Measurements from ENCODE around the gene TECPR2.

DNA sequence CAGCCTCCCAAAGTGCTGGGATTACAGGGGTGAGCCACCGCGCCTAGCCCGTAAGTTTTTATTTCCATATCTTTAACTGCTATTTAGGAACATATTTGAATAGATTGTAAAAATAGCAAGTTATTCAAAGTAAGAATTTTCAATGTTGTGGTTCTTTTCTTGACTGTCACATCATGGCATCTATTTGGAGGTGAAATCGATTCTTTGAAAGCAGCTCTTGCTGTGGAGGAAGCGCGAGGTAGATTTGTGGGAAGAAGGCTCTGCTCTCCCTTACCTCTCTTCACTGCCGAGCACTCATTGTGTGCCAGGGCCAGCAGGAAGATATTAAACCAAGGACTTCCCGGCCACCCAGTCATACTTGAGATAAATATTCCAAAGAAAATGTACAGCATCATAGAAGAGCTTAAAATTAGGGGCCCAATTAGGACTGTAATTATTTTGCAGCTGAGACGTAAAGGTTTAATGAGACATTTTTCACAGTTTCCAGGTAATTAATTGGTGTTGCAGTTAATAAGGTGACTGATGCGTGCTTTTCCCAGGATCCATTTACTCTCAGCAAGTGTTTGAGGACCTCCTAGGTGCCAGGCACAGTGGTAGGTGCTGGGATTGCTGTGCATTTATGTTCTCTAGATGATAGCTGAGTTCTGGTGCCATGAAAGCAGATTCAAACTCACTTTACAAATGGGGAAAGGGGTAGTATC, 89.2 kb upstream of the DYNC1H1 start:
- RRBS: no CpG with 5 or more reads among the region's 10 CpGs

DNA sequence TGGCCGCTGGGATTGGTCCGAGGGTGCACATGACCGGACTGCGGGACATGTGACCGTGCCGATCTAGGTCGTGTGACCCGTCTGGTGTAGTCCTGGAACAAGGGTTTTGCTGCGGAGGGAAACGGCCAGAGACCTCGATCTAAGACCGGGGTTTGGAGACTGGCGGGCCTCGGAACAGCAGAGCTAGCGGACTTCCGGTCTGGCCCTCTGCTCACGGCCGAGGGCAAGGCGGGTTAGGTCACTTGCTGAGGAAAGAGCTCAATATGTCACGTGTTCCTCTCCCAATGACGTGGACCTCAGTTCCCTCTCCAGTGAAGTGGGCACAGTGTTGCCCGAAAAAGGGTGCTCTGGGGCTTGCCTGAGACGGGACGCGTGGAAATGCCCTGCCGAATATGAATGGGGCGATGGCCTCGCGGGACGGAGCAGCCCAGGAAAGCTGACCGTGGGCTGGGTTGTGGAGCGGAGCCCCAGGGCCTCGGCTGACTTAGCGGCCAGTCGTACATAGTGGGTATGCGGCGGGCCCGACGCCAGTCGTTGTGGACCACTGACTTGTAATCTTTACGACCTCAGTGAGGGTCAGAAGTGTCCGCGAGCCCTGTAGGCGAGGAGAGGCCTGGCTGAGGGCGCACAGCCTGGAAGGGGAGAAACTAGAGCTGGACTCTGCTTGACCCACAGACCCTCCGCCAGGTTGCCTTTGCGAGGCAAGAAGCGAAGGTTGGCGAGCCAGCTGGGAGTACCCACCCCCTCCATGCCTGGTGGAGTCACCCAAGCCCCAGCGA, 15.9 kb upstream of the DYNC1H1 start:
- RRBS: 1% methylated on average over 5 of the region's 50 CpGs

DNA sequence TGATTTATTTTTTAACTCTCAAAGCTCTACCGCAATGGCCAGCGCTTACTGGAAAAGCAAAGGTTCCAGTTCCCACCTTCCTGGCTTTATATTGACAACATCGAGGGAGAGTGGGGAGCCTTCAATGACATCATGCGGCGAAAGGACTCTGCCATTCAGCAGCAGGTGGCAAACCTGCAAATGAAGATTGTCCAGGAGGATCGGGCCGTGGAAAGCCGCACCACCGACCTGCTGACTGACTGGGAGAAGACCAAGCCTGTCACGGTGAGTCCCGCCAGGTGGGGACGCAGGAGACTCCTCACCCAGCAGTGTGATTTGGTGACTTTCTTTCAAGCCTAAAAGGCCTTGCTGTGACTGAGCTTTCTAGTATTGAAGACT, 32.6 kb downstream of the DYNC1H1 start:
- RRBS: no CpG with 5 or more reads among the region's 12 CpGs

- RRBS: no CpG with 5 or more reads among the region's 11 CpGs
Measured at GRCh38 chr14:102084585-102085261, 2.1 kb downstream of the HSP90AA1 start.

GRCh38 chr14:102184578-102185084, 44.9 kb downstream of the WDR20 start:
- RRBS: no CpG with 5 or more reads among the region's 12 CpGs

DNA sequence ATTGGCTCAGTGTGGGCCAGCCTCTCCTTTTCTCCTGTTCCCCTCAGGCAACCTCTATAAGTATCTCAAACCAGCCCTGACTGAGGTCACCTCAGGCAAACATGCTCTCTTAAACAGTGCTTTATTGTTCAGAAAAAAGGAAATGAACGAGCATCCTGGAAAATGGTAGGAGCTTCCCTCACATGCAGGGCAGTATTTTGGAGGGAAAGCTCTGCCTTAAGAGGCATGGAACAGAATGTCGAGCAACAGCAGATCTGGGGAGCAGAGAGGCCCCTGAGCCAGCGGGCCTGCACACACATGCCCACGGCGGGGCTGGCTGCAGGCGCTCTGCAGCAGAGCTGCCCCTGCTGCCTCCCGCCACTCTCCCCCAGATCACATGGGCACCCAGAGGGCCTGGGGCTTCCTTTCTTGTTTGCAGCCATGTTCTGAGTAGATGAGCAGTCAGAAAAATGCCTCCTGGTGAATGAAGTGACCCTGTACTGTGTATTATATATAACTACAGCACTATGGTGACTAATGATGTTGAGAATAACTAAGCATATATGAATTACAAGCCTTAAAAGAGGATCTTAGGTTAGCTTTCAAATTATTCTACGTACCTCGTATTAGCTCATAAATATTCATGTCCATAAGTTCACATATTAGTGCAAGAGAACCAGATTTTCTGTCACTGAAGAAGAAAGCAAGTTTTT, 41.9 kb downstream of the MOK start:
- RRBS: no CpG with 5 or more reads among the region's 9 CpGs

DNA sequence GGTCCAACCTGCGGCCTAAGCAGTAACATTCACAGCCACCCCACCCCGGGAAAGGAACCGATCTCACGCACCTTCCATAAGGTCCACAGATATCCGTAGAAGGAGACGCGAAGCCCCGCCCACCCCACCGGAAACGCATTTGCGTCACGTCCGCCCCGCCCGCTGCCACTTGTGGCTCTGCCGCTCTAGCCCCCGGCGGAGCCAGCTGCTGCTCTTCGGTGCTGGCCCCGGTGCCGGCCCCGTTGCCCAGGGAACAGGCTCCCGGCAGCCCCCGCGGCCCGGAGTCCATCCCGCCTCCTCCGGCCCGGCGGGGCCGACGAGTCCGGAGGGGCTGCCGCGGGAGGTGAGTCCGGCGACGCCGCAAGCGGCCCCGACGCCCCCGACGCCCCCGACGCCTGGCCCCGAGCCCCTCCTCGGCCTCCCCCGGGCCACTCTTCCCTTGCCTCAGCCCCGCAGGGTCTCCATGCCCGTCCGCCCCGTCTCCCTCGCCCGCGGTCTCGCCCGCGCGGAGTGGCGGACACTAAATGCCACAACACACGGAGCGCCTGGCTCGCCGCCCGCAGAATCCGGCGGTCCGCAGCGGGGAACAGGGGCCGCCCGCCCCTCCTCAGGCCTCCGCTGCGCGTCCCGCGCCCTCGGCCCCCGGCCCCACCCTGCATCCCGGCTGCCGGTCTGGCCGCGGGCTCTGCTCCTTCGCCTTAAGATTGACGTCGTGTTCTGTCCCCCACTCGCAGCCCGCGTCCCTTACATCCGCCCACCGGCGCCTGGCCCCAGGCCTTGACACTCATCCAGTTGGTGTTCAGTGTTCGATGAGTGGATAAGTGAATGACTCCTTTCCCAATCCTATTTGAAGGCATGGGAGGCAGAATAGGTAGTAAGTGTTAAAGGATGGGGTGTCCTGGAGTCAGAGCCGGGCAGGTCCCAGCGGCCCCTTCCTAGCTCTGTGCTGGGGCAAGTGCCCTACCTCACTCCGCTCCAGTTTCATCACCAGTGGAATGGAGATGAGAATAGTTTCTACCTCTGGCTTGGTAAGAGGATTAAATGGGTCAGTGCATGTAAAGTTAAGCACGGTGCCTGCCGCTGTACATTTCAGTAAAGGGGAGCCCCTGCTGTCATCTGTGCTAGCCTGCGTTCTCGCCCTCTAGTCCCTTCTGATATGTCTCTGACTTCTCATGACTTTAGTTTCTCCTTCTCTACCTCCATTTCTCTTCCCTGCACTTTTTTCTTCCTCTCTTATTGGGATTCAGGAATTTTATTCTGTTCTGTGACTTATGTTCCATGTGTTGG, at the start of gene TECPR2:
Gene TECPR2 (plus strand): TSS at position 168 of the 1,287 bp plus-strand sequence.
- RRBS: under 1% methylated on average over 52 of the region's 100 CpGs

DNA sequence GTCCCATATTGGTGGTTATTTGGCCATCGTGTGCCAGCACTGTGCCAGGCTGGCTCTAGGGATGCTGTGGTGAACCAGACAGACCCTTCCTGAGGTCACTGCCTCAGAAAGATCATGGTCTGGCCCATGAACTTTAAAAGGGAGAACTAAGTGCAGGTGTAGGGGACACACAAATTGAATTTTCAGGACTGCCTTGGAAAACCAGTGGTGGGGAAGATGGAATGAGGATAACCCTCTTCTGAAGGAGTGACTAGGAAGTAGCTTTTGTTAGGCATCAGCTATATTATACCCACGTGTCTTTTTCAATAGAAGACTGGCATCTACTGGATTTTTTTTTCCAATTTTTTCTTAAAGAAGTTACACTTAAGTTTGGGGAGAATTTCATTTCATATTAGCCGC, 1.6 kb downstream of the TECPR2 start:
- RRBS: no CpG with 5 or more reads among the region's 3 CpGs

DNA sequence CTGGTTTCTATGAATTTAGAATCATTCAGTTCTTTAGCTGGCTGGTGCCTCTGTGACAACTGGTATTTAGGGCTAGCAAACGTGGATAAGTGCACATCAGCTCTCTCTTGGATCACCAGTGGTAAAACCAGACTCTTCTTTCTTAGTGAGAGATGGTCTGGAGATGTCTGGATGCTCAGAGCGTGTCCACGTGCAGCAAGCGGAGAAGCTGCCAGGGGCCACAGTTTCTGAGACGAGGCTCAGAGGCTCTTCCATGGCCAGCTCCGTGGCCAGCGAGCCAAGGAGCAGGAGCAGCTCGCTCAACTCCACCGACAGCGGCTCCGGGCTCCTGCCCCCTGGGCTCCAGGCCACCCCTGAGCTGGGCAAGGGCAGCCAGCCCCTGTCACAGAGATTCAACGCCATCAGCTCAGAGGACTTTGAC, 68.9 kb downstream of the TECPR2 start:
- RRBS: no CpG with 5 or more reads among the region's 12 CpGs

- RRBS: no CpG with 5 or more reads among the region's 7 CpGs
Measured at GRCh38 chr14:102511463-102512010, 2.0 kb upstream of the ANKRD9 start.

DNA sequence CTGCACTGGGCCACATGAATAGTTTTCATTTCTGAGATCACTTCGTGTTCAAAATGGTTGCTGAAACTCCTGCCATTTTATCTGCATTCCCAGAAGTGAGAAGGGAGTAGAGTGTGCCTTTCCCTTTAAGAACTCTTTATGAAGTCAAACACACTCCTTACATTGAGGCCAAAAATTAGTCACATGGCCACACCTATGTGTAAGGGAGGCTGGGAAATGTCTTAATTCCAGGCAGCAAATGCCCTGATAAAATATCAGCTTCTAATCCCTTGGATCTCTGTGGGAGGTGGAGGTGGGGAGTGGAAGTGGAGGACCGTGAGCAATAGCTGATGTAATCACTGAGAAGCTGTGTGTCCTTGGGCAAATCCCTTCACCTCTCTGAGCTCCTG, 22.6 kb upstream of the ANKRD9 start:
- RRBS: no CpG with 5 or more reads among the region's 2 CpGs

DNA sequence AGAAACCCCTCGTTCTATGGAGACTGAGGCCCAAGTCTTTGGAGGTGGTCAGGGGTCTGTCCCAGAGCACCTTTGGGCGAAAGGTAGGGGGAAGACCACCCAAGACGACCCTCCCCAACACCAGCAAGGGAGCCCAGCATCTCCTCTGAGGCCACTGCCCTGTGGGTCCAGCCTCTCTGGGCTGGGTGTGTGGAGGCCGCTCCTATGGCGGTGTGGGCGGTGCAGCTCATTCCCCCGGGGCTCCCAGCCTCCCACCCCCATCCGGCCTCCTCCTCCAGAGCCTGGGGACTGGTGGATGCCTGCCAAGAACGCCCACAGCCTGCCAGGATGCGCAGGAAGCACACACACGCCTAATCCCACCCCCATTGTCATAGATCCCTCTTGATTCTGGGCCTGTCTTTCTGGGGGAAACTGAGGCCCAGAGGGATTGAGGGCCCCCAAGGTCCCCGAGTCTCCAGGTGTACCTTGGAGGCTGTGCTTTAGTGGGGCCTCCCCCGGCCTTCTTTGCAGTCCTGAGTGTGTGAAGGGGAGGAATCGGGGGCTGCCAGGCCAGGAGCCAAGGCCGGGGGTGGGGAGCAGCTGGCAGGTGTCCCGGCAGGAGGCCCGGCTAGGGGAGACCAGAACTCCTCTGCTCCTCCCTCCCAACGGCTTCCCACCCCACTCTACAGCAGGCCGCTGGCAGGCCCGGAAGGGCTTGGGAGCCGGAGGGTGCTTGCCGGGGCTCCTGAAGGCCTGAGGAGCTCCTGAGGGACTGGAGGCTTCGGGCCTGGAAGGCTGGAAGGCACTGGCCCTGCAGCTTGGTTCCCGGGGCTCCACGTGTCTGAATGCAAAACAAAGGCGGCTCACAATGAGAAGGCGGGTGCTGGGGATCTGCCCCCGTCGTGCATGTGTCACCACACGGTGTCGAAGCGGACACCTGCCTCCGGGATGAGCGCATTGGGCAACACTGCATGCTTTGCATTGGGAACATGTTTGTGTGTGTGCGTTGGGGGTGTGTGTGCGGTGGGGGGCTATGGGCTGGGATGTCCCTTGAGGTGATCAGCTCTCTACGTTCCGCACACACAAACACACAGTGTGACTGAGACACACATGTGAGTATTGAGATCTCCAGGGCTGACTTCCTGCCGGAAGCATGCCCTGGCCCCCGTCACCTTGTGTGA, 30.6 kb upstream of the ANKRD9 start:
- RRBS: 11% methylated on average over 10 of the region's 40 CpGs

- RRBS: no CpG with 5 or more reads among the region's 14 CpGs
Measured at GRCh38 chr14:102551913-102552646, 40.4 kb upstream of the RCOR1 start.

- RRBS: no CpG with 5 or more reads among the region's 17 CpGs
Measured at GRCh38 chr14:102560252-102561222, 31.9 kb upstream of the RCOR1 start.

DNA sequence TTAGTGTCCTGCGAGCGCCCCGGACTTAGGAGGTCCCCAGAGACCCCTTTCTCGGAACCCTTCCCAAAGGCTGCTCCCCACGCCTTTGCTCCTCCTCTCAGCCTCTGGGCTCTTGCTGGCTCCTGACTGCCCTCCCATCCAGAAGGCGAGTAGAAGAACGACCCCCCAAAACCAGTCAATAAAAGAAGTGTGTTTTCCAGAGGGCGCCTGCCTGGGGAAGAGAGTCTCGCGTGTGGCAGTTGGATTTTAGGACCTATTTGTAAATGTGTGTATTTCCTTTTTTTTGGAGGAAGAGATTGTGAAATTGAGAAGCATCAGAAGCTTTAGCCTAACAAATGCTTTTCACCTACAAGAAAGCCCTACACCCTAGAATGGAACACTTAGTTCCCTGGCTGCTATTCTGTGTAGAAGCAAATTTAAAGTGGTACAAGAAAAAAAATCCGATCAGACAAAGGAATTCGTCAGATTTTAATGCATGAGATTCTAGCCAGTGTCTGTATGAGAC, 1.3 kb downstream of the RCOR1 start:
- RRBS: no CpG with 5 or more reads among the region's 12 CpGs

DNA sequence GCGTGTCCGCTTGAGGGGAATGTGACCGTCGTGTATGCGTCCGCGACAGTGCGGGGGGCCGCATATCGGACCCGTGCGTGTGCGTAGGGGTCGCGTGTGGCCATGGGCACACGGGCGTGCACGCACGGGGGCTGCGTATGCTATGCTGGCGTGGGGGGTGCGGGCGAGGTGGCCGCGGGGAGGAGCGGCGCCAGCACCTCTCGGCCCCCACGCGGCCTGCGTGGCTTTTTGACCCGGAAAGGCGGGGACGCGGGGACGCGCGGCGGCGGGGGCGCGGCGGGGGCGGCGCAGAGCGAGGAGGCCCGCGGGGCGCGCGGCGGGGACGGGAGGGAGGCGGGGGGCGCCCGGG, 396 bp upstream of the TRAF3 start:
- RRBS: 3% methylated on average over 6 of the region's 56 CpGs

DNA sequence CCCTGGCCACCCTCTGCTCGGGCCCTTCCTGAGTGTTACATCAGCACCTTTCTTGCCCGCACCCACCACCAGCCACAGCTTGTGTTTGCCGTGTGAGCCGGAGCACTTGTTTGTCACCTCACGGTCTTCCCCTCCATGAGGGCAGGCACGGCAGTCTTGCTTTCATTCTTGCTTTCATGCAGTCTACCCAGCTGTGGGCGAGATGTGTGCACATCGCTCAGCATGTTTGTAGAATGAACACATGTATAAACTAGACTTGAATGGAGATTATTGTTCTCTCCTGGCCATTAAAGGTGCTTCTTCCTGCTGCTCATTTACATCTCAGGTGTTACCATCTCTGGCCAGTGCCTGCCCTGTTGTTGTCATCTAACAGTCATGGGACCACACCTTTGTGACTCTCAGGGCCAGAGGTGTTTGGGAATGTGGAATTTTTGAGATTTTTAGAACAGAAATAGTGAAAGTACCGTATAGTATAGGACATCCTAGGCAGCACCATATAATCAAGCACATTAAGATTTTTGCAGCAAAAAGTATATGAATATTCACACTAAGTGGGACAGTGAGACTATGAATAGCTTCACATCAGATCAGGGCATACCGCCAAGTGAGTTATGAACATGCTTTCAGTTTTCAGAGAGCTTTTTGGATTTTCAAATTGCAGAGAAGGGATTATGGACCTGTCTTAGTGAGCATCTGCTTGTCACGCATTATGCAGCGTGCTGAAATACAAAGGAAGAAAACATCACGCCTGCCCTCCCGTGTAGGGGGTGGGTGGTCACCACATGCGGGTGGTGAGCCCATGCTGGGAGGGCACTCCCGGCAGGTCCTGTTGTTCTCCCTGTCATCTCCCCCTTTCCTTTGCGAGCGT, 42.3 kb downstream of the TRAF3 start:
- RRBS: no CpG with 5 or more reads among the region's 18 CpGs

DNA sequence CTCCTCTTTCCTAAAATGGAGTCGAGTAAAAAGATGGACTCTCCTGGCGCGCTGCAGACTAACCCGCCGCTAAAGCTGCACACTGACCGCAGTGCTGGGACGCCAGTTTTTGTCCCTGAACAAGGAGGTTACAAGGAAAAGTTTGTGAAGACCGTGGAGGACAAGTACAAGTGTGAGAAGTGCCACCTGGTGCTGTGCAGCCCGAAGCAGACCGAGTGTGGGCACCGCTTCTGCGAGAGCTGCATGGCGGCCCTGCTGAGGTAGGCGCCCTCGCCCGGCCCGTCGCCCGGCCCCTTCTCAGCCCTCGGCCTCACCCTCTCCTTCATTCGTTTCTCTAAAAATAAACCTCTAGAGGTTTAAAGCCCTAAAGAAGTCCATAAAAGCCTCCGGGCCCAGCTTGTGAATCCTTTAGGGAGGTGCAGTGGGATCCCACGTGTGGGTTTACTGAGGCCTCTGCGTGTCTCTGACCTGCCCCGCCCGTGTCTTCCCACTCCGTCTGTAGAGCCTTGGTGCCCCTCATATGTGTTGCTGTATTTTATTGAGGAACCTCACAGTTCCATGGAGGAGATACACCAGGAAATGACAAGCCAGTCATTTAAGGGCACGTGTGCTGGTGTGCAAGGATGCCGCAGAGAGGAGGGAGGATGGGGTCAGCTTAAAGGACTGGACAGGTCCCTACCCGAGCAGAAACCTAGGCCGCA, 52.1 kb upstream of the AMN start:
- RRBS: no CpG with 5 or more reads among the region's 31 CpGs

DNA sequence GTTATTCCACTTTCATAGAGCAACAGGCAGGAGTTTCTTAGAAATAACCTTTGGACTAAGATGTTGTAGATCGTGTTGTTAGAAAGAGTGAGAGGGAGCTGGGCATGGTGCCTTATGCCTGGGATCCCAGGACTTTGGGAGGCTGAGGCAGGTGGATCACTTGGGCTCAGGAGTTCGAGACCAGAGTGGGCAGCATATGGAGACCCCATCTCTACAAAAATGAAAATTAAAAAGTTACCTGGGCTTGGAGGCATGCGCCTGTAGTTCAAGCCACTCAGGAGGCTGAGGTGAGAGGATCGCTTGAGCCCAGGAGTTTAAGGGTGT, 48.6 kb upstream of the AMN start:
- RRBS: no CpG with 5 or more reads among the region's 4 CpGs

- RRBS: 5% methylated on average over 1 of the region's 1 CpG
Measured at GRCh38 chr14:102918060-102918429, 4.4 kb upstream of the AMN start.

All from skeletal muscle cell (primary cell).